Placental epithelial cell (primary cell): Measurements from ENCODE around the genes FLRT3 and BANF2.

- CAGE, long polyA plus RNA, result no peak
Observed at GRCh38 chr20:13769539-13770198, 15.1 kb downstream of the ESF1 start.

- CAGE, long polyA plus RNA, result no peak
Observed at GRCh38 chr20:13775842-13776395, 8.8 kb downstream of the ESF1 start.

GRCh38 chr20:14337186-14337893 lies at the start of gene FLRT3:
FLRT3 (minus strand) TSS chr20:14337612.
- CAGE, long polyA plus RNA, result no peak

DNA sequence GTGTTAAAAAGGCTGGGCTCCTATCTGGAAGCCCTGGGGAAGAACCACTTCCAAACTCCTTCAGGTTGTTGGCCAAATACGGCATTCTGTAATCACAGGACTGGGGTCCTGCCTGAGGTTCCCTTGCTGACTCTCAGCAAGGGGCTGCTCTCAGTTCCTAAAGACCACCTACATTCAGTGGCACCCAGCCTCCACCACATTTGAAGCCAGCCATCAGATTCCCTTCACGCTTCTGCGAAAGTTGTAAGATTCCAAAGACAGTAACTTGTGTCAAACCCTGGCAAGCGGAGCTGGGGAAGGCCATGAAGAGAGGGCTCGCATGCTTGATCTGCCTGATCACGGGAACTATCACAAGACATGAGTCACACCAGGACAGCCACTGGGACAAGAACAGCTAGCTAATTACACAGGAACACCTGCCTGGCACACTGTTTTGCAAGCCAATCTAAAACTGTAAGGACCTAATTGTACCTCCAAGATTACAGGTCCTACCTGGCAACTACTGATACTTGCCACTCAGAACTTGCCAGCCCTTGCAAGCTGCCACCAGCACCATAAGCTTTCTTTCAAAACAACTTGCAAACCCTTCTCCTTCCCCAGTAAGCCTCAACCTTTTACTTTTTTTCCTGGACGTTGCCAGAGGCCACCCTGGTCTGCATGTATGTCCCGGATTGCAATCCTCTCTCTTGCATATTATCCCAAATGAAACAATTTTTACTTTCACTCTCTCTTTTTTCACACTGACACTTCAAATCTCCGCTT lies 289.3 kb downstream of the KIF16B start:
- CAGE, long polyA plus RNA, result no peak

GRCh38 chr20:16463029-16463635 lies 110.1 kb downstream of the KIF16B start:
- CAGE, long polyA plus RNA, result no peak

- CAGE, long polyA plus RNA, result no peak
Observed at GRCh38 chr20:16483436-16483882, 89.8 kb downstream of the KIF16B start.

- CAGE, long polyA plus RNA, result no peak
Observed at GRCh38 chr20:16530133-16530506, 43.1 kb downstream of the KIF16B start.

- CAGE, long polyA plus RNA, result no peak
Observed at GRCh38 chr20:16575391-16575915, 2.2 kb upstream of the KIF16B start.

DNA sequence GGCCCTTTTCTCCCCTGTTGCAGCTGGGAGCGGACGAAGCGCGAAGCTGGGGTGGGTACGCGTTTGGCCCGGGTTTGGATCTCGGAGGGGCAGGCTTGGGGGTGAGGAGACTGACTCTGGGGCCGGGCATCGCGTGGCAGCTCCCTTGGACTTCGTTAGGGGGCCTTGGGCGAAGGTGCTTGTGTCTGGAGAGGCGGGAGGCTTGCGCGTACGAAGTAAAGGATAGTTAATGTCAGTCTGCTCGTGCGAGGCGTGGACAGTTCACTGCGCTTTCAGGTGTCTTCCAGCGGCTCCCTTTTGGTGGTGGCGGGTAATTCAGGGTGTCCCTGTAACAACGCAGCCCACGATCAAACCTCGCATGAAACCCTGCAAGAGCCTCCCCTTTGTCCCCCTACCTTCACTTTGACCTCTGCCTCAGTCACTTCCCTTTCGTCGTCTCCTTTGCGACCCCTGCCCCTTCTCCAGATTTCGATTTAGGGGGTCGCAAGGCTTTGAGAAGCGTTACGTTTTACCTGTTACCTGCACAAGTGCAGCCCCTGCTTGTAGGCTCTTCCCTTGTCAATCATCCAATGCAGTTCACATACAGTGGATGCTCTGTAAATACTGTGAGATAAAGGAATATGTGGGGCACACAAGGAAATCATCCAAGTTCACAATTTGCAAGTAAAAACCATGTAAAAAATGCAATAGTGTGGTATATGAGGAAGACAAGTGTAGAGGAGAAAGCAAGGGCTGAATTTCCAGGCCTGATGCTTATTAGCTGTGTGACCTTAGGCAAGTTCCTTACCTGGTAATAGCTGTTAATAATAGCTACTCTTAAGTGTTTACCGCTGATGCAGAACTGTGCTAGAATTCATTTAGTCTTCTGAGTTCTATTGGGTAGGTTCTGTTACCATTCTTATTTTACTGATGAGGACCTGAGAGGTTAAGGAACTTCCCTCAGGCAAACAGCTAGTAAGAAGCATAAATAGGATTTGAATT lies 578 bp downstream of the SNRPB2 start:
- CAGE, long polyA plus RNA, result no peak

DNA sequence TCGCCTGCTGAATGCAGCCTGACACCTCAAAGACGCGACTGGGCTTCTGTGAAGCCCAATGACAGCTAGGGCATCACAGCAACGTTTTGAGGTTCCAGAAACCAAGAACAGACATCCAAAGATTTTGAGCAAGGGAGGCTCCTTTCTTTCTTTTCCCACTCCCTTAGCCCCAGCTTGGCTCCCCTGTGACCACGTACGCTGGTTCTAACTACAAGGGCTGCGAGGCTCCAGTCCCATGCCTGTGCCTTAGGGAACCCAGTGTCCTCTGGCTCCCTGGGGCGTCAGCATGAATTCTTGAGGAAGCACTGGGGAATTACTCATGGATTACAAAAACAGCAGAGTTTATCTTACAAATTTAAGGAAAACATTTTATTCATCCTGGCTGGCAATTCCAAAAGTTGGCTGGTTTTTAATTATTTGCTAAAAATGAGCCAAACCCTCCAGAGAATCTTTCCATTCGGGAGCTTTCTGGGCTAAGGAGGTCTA lies 99.7 kb downstream of the BFSP1 start:
- CAGE, long polyA plus RNA, result no peak

- CAGE, long polyA plus RNA, result no peak
Observed at GRCh38 chr20:17520489-17520945, 10.7 kb downstream of the BFSP1 start.

DNA sequence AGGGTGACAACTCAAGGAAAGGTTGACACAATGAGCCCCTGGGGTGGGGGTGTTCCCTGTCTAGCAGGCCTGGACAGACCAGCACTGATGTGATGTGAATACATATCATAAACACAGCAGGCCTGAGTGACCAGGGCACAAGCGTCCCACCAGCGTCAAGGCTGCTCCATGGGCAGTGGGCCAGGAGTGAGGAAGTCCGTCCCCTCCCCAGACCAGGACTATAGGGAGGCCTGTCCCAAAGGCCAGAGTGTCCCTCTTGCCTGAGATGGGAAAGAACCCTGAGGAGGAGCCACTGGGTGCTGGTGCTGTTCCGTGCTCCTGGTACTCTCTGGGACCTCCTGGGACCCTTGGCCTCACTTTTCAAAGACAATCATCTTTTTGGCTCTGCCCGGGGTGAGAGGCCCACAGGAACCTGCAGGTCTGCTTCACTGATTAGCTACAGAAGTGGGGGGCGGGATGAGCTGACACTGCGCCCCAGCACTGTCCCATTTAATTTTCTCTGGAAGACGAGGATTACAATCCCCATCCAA lies 44.6 kb downstream of the RRBP1 start:
- CAGE, long polyA plus RNA, result no peak

GRCh38 chr20:17661144-17661700 lies 20.8 kb downstream of the RRBP1 start:
- CAGE, long polyA plus RNA, result no peak

- CAGE, long polyA plus RNA, result no peak
Observed at GRCh38 chr20:17683208-17683800, 1.3 kb upstream of the RRBP1 start.

- CAGE, long polyA plus RNA, result no peak
Observed at GRCh38 chr20:17699676-17700219, at the start of gene BANF2. BANF2 (plus strand) TSS chr20:17699966.

DNA sequence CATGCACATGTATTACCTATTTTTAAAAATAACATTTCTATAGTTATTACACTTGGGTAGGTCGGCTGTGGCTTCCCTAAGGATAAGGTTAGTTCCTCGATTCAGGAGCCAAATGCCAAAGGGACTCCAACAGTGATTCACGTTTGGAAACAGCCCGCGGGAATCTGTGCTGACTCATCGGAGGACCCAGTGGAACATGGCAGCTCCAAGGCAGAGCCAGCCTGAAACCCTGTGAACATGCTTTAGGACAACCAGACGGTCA lies 133.4 kb downstream of the SNX5 start:
- CAGE, long polyA plus RNA, result no peak

- CAGE, long polyA plus RNA, result no peak
Observed at GRCh38 chr20:17863520-17864080, 105.0 kb downstream of the SNX5 start.

- CAGE, long polyA plus RNA, result no peak
Observed at GRCh38 chr20:17895032-17895991, 73.3 kb downstream of the SNX5 start.

DNA sequence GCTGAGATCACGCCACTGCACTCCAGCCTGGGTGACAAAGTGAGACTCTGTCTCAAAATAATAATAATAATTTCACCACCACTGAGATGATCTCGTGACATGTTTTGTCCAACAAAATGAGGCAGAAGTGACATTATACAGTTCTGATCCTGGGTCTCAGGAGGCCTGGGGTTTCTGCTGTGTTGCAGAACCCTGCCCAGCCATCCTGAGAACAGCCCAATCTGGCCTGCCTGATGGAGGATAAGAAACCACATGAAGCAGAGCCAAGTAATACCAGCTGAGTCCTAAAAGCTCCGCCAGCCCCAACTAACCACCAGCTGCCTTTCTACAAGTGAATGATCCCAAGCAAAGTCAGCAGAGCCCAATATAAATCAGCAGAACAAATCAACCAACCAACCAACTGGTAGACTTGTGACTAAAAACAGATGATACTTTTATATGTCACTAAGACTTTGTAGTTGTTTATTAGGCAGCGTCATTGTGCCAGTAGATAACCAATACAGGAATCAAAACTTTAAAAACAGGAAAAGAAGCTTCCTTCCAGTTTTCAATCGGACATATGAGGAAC lies 52.2 kb downstream of the SNX5 start:
- CAGE, long polyA plus RNA, result no peak

- CAGE, long polyA plus RNA, result no peak
Observed at GRCh38 chr20:17960912-17961314, 7.7 kb downstream of the SNX5 start.